RPMI7951 (cell line): ENCODE measurements around a stretch of chr21.

DNA sequence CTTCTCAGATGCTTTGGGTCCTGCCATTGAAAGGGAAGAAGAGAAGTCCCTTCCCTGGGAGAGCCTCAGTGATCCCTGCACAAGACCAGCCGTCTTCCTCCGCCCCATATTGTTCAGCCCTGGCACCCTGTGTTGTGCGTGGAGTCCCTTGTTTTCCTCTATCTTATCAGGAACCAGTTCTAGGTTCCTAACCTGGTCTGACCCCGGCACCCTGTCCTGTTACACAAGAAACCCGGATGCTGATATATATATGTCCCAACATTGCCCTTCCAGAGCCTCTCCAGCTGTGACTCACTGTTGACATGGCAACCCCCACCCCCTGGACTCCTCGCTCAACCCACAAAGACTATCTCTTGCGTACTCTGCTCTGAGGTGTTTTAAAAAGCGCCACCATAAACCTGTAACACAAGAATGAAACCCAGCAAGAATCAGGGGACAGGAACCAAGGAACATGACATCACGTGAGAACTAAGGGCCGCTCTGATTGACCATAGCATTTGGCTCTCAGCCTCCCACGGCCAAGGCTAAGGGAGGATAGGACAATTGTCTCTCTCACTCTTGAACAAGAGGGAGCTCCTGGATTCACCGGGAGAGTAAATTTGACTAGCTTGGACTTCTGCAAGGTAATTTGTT is 4.9 kb downstream of the MX2 start:
- RAMPAGE, long total RNA = no peak

- RAMPAGE, long total RNA = no peak
These were observed 39.7 kb downstream of the MX1 start for GRCh38 chr21:41465708-41466247.

- RAMPAGE, long total RNA = no peak
These were observed 22.1 kb downstream of the TMPRSS2 start for GRCh38 chr21:41485679-41486360.

- RAMPAGE, long total RNA = no peak
These were observed 13.1 kb upstream of the TMPRSS2 start for GRCh38 chr21:41520996-41521516.

DNA sequence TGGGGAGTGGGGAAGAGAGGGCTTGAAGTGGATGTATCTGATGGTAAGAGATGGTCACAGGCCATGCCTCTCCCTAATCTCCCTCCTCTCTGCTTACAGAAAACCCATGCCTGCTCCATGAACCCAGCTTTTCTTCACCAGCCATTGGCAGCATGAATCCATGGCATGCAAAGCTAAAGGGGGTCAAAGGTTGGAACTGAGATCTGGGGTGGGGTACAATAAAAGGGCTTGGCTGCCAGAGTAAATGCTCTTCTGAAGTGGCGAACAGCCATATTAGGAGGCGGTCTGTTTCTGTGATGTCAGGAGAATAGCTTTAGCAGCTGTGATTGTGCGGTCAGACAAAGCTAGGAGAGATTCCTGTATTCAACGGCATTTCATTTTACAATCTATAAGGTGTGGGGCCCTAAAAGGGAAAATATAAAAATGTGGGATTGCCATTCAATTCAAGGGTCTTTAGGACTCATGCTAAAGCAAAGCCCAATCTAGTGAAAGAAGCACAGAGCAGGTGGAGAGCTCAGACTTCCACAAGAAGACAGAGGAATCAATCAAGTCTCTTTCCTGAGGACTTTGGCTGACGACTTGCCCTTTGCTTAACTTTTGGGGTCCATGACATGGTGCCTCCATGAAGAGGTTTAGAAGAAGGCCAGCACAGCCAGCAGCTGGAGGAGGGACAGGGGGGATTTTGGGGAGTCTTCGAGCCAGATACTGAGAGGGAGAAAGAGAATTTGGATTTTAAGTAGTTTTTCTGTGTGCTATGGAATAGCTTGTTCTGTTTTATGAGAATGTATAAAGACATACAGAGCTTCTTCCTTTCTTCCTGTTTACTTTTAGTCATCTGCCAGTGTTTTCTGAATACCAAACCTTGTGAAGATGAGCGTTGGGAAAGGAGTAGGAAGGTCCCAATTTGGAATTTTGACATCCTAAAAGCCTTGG is 71.9 kb upstream of the TMPRSS2 start:
- RAMPAGE, long total RNA = no peak

GRCh38 chr21:41593892-41594350 is 86.0 kb upstream of the TMPRSS2 start:
- RAMPAGE, long total RNA = no peak

- RAMPAGE, long total RNA = no peak
These were observed 127.0 kb upstream of the TMPRSS2 start for GRCh38 chr21:41634939-41635376.

DNA sequence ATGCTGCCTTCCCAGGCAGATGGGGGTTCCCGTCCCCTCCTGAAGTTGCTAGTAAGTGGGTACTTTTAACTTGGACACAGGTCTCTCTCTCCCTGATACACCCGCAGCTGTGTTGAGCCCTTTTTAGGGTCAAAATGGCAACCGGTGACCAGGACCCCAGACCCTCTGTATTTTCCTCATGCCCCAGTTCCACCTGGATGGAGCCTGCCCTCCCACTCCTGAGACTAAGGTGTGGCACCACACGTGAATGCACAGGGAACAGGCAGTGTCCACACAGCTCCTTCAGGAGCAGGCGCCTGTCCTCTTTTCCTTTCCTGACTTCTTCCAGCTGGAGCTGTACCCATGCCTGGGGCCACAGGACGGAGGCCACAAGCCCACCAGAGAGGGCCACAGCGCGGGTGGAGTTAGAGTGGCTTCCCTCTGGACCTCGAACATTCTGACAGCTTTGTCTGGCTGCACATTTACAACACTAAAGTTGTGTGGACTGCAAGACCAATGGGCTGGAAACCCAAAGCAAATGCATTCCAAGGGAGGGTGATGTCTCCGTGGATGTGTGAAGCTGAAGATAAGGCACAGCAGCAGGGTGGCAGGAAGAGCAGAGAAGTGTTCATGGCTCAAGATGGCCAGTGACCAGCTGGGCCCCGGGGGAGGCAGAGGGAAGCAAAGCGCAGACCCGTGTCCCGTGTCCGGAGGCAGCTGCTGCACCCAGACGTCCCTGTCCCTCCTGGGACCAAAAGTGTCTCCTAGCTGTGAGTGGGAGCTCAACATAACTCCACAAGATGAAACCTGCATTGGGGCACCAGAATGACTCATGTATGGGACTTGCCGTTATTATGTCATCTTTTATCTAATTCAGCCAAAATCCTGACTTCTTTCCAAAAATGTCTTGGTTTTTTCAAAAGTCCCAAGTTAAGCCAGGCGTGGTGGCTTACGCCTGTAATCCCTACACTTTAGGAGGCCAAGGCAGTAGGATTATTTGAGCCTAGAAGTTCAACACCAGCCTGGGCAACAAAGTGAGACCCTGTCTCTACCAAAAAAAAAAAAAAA is 118.4 kb downstream of the RIPK4 start:
- RAMPAGE, long total RNA = no peak

- RAMPAGE, long total RNA = no peak
These were observed 1.5 kb downstream of the RIPK4 start for GRCh38 chr21:41765197-41765851.

DNA sequence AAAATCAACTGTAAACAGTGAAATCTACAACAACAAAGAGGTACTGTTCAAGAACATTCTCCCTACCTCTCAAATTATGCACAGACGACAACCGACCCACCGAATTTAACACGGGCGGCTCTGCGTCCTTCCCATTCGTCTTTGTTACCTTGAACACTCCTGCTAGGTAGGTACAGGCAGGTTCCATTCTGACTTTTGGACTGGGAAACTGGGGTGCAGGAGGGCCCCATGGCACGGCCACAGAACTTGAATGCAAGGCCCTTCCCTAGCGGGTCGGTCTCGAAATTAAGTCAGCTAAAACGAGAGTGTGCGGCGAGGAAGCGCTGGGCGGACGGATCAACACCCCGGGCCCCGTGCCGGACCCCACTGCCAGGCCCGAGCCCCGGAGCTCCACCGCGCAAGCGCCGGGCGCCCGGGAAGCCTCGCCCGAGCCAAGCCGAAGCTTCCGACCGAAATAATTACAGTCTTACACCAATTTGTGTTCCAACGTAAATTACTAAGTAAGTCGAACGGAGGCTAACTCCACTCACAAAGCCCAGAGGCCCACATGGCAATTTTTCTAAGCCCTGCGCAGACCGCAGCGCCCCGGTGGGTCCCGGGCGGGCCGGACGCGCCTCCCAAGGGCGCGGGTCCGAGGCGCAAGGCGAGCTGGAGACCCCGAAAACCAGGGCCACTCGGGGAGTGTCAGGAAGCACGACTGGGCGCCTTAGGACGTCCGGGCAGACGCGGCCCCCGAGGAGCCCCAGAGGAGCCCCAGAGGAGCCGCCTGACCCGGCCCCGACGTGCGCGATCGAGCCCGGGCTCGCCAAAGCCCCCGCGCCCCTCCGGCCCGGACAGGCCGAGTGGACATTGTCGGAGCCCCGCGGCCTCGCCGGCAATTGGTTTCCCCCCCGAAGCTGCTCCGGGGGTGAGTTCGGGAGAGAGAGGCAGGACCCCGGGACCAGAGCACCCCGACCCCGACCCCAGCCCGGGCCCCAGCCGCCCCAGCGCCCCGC is 703 bp downstream of the RIPK4 start:
- RAMPAGE, long total RNA = no peak

GRCh38 chr21:41778183-41778654 is 11.4 kb upstream of the RIPK4 start:
- RAMPAGE, long total RNA = no peak

GRCh38 chr21:41812011-41812347 is 45.1 kb upstream of the RIPK4 start:
- RAMPAGE, long total RNA = no peak

- RAMPAGE, long total RNA = no peak
These were observed 302 bp downstream of the PRDM15 start for GRCh38 chr21:41878879-41879205.

DNA sequence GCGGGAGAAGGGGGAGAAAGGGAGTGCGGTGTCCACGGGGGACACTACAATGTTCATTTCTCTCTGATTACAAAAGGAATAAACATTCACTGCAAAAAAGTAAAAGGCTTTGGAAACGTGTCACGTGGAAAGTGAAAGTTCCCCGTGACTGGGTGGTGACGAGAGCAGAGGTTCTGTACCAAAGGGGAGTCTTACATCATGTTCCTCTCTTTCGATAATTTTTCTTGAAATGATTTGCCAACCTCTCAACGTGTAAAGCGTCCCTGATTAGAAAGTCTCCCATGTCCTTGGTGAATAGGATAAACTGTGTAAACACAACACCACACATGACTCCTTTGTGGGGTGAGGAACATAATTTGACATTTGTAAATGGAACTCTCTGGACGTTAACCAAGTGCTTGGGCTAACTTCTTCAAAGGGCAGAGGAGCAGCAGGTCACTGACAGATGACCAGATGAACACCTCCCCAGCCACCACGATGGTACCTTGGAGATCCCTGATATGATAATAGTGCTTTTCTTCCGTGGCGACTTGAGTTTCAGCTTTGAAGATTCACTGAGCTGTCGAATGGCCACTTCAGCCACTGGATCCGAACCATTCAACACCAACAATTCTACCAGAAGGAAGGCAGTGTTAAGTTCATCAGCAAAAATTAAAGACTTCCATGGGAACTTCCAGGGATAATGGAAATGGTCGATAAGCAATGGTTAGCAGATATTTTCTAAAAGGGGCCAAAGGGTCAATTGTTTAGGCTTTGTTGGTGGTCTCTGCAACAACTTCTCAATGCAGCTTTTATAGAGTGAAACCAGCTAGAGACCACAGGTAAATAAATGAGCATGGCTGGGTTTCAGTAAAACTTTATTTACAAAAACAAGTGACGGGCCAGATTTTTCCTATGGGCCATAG is 22.2 kb upstream of the PRDM15 start:
- RAMPAGE, long total RNA = no peak

DNA sequence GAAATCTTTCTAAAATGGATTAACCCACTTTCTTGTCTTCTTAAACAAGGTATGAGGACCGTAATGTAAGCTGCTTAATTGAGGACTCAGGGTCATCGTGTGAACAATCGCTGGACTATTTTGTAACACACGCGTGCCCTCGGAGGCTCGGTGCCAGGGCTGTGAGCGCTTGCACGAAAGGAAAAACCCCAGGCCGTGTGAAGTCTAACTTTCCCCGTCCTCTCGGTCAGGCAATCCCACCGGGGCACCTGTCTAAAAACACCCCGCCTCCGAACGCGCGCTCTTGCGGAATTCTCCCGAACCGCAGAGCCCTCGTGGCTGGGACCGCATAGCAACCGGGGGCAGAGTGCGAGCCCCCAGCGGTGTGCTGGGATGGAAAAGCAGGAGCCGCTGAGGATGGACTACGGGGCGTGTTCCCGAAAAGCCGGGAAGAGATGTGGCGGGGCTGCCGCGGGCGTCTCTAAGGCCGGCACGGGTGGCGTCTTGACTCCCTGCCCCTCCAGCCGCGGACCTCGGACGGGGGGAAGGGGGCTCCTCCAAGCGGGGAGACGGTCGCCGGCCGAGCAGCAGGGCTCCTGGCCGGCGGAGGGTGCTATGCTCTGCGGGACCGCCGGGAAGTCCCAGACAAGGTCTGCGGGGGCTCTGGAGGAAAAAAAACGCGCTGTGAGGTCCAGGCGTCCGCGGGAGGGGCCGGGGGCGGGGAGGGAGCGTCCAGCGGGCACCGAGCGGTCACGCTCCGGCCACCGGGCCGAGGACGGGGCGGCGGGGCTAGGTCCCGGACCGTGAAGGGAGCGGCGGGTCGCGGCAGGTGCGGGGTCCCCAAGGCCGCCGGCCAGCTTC is 984 bp downstream of the ZBTB21 start:
- RAMPAGE, long total RNA = no peak

GRCh38 chr21:42089117-42089827 is 18.2 kb downstream of the UMODL1 start:
- RAMPAGE, long total RNA = no peak

DNA sequence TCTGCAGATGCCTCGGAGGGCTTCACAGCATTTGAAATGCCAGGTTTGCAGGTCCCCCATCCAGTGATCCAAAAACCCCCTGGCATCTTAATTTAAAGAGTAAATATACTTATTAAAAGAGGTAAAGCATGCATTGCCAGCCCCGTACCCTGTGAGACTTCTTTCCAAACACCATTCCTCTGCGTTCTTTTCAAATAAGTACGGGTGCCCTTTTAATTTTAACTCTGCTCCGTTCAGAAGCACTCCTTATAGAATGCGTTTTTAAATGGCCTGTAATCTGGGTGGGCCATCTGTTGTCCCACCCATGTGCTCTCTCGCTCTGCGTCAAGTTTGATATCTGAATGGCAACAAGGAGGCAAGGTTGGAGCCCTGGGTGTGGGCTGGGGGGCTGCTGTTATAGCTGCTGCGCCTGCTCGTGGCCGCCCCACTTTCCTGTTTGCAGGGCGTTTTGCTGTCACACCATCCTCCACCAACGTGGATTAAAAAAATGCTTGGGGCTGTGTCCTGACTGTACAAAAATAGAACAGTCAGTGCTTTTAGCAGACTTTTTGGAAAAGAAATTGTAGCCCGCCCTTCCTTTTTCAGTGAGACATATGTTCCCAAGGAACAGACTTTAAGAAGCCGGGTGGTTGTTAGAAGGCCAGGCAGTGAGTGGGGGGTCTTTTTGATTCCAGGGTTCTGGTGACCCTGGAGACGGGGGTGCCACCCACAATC is 25.4 kb downstream of the UMODL1 start:
- RAMPAGE, long total RNA = no peak

GRCh38 chr21:42107754-42108267 is 36.7 kb downstream of the UMODL1 start:
- RAMPAGE, long total RNA = no peak

DNA sequence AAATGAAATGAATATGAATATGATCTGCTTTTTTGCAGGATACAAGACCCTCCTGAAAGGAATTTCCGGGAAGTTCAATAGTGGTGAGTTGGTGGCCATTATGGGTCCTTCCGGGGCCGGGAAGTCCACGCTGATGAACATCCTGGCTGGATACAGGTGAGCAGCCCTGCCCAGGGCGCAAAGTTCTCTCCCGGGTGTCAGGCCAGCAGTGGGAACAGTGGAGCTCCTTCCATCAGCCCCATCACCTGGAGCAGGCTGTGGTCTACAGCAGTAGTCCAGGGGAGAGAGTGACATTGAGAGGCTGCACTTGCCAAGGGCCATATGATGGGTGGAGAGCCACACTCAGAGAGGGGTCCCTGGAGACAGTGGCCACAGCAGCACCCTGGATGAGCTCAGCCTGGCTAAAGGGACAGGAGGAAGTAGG is 44.2 kb downstream of the TFF3 start:
- RAMPAGE, long total RNA = no peak

DNA sequence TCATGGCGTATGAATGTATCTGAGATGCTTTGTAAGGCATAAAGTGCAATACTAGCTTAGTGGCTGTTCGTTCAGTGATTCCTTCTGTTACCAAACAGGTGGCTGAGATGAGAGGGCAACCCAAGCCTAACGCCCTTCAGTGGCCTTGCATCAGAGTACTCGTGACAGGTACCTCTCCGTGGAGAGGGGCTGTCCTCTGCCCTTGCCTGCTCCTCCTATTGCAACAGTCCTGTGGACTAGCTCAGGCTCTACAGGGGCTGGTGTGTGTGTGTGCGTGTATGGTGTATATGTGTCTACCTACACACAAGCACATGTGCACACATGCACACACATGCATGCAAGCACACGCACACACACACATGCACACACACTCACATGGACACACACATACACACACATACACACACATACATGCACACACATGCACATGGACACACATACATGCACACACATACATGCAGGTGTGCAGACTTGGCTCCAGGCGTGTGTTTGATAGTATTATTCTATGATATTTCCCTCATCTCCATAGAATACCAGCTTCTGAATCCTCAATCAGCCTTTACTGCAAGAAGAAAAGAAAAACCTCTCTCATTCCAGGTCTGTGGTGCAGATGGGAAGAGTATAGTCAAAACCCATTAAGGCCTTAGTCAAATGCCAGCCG is 15.1 kb downstream of the TFF3 start:
- RAMPAGE, long total RNA = no peak